ENCODE results near the gene TRPV3.

GRCh38 chr17:3029474-3029838 lies 34.0 kb downstream of the OR1D5 start:
- PRO-cap = no peak
- RAMPAGE, long total RNA, 2 experiments = no peak in any of the 2 experiments

DNA sequence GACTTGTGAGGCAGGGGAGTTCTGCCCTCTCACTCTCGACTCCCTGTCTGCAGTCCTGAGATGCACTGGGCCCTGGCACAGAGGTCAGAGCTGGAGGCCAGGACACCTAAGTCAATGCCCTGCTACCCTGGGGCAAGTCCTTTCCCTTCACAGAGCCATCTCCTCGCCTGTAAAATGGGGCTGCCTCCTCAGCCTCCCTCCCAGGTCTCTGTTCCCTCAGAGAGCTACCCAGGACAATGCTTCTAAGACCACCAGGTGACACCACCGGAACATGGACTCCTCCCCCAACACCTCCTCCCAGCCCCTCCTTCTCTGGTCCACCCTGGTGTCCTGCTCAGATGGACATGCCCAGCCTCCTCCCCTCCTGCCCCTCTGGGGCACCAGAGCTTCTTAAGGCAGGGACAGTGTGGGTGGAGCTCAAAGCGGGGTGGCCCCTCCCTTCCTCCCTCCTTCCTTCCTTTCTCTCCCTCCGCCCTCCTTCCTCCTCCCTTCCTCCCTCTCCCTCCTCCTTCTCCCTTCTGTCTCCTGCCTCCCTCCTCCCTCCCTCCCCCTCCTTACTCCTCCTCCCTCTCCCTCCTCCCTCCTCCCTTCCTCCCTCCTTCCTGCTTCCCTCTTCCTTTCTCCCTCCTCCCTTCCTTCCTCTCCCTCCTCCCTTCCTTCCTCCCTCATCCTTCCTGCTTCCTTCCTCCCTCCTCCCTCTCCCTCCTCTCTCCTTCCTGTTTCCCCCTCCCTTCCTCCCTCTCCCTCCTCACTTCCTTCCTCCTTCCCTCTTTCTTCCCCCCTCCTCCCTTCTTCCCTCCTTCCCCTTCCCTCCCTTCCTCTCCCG lies 22.7 kb downstream of the TRPV3 start:
- PRO-cap = no peak
- RAMPAGE, long total RNA, 2 experiments = no peak in any of the 2 experiments

DNA sequence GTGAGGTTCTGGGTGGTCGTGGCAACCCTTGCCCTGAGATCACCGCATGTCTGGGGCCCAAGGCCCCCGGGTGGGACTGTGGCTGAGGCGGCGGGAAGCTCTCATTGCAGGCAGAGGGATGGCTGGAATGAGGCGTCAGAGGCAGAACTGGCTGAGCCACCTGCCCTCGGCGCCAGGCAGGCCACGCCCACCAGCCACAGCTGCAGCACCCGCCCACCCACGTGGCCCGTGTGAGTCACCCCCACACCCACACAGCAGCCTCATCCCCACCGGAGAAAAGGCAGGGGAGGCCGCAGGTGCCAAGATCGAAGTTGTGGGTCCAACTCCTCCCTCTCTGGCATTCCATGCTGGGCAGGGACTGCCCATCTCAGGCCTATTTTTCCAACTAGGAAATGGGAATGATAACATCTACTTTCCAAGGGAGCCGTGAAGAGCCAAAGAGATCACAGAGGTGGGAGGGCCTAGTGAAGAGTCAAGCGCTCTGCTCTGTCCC lies at the start of gene TRPV3:
TSS of gene TRPV3 (minus strand) at position 134 of the 493 bp plus-strand sequence.
- PRO-cap = no peak
- RAMPAGE, long total RNA, 2 experiments = start-site peak on the minus strand in 1 of 2 experiments, centred at position 133 of the sequence, 8 reads per replicate

- PRO-cap = no peak
- RAMPAGE, long total RNA, 2 experiments = no peak in any of the 2 experiments
These were observed 971 bp upstream of the TRPV3 start for GRCh38 chr17:3558526-3559039.

DNA sequence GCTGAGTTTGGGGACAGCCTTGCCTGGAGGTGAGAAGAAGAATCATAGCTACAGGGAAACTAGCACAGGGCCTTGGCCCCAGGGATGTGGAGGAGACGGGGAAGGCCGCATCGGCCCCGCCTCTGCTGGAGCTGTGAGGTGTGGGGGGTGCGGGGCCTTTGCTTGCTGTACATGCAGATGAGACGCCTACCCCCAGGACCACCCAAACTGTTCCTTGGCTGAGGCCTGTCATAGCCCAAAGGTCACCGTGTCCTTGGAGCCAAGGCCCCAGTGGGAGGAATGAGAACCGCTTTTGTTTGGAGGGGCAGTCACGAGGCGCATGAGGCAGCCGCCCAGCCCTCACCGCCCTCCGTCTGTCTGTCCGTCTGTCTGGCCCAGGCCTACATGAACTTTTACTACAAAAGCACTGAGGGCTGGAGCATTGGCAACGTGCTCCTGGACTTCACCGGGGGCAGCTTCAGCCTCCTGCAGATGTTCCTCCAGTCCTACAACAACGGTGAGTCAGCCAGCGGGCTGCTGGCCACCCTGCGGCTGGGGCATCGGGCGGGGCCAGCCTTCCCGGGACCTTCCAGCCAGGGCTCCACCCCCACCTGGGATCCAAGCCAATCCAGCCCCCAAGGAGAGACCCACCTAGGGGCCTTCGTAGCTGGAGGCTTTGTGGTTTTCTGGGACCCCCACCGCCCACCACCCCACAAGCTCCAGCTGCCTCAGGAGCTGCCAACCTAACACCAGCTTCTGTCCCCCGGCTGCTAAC lies 8.7 kb downstream of the TAX1BP3 start:
- PRO-cap = no peak
- RAMPAGE, long total RNA, 2 experiments = no peak in any of the 2 experiments

DNA sequence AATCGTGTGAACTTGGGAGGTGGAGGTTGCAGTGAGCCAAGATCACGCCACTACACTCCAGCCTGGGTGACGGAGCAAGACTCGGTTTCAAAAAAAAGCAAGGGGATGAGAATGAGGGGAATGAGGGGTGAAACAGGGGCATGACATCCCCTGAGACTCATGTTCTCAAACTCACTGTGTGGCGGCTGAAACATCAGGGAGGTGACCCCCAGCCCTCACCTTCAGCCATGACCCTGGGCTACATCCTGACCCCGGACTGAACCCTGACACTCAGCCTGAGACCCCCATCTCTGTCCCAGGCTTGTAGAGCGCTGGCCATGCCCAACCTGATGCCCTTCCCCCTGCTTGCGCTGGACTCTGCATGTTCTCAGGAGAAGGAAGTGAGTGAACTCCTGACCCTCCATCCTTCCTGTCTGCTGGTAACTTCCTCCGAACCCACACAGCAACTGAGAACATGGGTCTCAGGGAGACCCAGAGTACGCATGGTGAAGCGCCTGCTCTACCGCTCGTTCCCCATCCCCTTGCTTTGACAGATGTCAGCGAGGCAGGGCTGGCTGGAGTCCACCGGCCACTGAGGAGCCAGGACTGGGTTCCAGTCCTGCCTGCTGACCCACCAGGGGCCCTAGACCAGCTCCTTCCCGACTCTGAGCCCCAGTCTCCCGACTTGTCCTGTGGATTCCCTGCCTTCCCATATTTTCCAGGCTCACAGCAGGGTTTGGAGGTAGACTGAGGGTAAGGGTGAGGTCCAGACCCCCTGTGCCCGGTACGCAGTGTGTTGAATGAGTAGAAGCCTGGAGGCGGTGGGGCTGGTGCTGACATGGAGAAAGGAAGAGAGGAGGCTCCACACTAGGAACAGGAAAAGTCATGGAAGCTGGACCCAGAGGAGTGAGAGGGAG lies 6.1 kb downstream of the CAMKK1 start:
- PRO-cap = unidirectional peak, plus-strand start at position 455 of the sequence
- RAMPAGE, long total RNA, 2 experiments = no peak in any of the 2 experiments

GRCh38 chr17:3928235-3928853 lies 12.1 kb upstream of the P2RX1 start:
- PRO-cap = no peak
- RAMPAGE, long total RNA, 2 experiments = no peak in any of the 2 experiments

DNA sequence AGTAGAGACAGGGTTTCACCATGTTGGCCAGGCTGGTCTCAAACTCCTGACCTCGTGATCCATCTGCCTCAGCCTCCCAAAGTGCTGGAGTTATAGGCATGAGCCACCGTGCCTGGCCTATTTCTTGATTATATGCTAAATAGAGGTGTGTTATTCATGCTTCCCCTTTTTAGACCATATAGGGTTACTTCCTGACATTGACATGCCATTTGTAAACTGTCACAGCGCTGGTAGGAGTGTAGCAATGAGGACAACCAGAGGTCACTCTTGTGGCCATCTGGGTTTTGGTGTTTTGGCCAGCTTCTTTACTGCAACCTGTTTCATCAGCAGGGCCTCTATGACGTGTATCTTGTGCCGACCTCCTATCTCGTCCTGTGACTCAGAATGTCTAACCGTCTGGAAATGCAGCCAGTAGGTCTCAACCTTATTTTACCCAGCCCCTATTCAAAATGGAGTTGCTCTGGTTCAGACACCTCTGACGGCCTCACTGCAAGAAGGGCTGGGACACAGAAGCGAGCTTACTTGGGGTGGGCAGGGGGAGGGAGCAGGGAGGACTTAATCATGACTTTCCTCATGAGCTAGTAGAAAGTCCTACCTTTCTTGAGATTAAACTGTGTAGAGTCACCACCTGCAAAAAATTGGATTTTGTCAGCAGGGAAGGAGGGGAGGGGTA lies 38.1 kb upstream of the ATP2A3 start:
- PRO-cap = no peak
- RAMPAGE, long total RNA, 2 experiments = no peak in any of the 2 experiments

DNA sequence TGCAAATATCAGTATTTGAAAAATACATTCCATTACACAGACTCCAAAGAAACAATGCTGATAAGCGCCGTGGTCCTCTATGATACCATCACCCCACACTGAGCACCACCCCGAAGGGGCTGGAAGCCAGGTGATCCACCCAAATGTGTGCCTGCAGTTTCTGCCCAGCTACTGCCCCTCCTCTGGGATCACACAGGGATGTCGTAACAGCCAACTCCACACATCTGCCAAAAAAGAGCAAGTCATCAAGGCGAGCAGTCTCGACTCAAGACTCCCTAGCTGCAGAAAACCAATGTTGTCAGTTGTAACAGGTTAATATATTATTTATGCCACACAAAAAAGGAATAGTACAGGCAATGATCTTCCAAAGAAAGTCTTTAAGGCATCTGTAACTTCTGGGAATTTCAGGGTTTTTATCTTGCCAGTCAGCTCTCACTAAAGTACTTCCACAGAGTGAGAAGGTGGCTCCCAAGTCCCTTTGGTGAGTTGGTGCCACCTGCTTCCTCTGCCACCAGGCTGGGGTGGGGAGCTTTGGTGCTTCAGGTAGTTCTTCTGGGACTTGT lies 21.0 kb downstream of the CYB5D2 start:
- PRO-cap = no peak
- RAMPAGE, long total RNA, 2 experiments = no peak in any of the 2 experiments

DNA sequence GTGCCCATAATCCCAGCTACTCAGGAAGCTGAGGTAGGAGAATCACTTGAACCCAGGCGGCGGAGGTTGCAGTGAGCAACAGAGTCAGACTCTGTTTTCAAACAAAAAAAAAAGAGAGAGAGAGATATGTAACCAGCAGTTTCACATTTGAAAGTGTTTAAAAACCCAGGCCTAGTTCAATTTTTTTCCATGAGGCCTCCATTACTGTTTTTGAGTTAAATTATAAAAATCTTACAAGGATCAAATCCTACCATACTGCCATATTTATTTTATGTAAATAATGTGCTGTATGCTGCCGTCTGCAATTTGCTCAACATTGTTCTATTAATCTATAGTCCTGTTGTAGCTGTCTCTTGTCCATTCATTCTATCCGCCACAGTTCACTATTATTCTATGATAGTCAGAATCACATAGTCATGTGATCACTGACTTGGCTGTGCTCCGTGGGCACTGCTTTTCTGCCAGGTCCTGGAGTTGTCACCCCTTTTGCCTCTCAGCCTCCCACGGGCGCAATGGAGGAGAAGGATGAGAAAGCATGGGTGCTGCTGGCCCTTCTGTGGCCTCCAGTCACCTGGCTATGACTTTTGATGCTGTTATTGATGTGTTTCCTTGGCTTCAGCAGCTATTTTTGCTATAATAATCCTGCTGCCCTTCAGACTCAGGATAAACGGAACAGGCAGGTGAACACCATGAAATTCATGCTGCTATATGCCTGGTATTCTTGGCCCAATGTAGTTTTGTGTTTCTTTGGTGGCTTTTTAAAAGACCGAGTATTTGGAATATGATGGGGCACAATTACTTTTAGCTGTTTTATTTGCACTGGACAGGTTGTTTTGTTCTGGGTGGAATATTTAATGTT lies 37.3 kb upstream of the ANKFY1 start:
- PRO-cap = no peak
- RAMPAGE, long total RNA, 2 experiments = no peak in any of the 2 experiments

- PRO-cap = no peak
- RAMPAGE, long total RNA, 2 experiments = no peak in any of the 2 experiments
These were observed 20.5 kb upstream of the SPNS3 start for GRCh38 chr17:4413116-4413758.

DNA sequence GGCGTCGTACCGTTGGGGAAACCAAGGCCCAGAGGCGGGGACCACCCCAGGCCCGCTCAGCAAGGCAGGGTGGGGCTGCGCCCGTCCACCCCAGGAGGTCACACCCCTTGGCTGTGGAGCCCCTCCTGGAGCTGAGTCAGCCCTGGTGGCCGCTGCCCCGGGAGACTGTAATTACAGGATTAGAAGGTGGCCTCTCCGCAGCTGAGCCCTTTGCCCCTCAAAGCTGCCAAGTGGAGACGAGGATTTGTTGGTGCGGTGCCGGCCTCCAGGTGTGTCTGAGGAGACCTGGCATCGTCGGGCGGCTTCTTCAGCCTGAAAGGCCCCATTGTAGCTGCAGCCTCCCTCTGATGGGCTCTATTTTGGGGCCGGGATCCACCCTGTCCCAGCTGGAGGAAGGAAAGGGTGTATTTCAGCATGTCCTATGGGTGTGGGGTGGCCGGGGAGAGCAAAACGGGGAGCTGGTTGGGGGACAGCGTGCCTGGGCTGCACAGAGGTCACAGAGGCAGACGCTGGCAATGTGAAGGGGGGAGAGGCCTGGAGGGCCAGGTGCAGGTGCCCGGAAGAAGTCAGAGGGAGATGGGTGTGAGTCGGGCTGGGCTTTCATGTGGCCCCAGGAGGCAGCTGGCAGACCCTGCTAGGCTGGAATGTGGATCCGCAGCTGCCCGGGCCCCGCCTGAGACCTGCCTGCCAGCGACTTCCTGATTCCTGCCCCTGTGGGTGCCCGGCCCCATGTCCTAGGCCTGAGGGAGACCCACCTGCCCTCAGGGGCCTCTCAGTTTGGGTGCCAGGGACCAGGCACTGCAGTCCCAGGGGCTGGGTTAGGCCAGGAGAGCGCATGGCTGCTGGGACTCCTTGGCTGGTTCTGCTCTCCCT lies 22.5 kb upstream of the SPNS2 start:
- PRO-cap = no peak
- RAMPAGE, long total RNA, 2 experiments = no peak in any of the 2 experiments

DNA sequence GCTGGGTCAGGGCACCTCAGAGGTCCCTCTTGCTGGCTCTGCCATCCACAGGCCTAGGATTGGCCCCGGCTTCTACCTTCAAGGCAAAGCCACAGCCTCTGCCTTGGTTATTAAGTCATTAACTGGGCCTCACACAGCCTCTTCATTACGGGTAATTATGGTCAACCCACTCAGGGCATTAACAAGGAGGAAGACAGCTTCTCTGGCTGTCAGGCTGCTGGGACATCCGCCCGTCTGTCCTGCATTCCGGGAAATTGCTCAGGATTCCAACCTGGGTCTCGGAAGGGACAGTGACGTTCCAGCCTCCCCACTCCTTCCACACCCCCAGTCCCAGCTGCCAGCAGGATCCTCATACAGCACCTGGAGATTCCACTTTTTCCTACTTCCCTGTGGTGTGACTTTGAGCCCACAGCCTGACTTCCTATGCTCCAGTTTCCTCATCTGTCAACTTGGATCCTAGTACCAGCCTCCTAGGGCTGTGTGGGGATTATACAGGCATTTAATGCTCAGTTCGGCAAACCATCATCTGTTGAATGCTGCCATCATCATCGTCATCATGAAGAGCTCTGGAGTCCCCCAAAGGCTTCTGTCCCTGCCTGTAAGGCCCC lies 13.0 kb downstream of the SPNS2 start:
- PRO-cap = no peak
- RAMPAGE, long total RNA, 2 experiments = no peak in any of the 2 experiments

GRCh38 chr17:4514031-4514579 lies 15.4 kb downstream of the SPNS2 start:
- PRO-cap = no peak
- RAMPAGE, long total RNA, 2 experiments = no peak in any of the 2 experiments

DNA sequence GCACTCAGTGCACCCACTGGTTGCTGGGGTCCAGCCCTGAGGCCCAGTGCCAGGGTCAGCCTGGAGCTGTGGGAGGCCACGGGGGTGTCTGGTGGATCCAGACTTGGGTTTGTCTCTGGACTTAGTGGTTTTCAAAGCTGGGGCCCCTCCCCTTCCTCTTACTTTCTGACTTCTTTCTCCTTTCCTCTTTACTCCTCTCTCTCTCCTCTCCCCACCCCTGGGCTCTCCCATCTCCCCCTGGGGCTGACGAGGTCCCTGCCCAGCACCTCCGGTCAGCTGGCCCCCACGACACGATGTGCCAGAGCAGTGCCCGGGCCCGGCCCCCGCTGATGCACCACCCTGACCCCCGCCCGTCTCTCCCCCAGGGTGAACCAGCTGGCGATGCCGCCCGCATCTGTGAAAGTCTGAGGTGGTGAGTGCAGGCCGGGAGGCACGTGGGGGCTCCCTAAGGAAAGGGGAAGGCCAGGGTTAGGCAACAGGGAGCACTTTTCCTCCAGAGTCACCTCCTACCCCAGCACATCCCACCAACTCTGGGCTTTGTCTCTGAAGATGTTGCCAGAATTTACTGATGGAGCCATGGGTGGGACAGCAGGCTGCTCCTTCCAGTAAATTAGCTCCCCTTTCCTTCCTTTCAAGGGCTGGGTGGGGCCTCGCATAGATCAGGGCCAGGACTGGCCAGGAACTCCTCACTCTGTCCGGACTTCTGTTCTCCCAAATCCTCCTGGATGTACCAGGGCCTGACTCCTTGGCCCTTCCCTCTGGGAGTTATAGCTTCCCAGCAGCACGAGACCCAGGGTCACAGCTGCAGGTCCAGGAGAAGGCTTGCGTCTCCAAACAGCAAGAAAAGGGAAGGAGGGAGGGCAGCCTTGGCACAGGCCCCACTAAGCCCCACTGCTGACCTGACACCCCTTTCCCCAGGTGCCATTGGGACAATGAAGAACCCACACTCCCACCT lies 18.4 kb downstream of the MYBBP1A start:
- PRO-cap = no peak
- RAMPAGE, long total RNA, 2 experiments = no peak in any of the 2 experiments

DNA sequence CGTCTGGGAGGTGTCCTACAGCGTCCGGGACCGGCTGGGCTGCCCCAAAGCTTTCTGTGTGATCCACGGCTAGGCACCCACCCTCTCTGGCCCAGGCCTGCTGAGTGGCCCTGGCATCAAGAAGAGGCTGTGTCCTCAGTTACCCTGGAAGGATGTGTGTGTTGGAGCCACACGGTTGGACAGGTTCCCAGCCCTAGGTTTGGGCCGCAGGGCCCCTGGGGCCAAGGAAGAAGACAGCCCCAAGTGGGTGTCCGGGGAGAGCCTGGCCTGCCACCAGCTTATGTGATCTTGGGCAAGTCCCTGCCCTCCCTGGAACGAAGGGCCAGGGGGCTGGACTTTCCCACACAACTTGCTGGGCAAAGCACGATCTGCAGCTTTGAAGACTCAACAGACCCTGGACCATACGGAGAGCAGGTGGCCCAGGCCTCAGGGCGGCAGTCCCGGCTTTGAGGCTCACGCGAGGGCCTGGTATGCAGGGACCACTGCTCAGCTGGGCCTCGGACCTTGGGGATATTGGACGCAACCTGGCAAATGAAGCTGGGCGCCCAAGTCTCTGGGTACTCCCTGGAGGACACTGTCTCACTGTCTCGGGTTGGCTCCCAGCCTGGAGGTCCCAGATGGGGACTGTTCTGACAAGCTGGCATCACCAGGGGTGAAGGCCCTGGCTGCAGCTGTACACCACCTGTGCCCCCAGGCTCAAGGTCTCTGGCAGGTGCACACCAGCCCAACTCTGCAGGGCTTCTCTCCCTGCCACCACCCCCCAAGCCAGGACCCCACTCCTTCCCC lies 17.5 kb downstream of the MYBBP1A start:
- PRO-cap = no peak
- RAMPAGE, long total RNA, 2 experiments = no peak in any of the 2 experiments

GRCh38 chr17:4540176-4541062 lies 14.8 kb downstream of the MYBBP1A start:
- PRO-cap = no peak
- RAMPAGE, long total RNA, 2 experiments = no peak in any of the 2 experiments

- PRO-cap = no peak
- RAMPAGE, long total RNA, 2 experiments = no peak in any of the 2 experiments
These were observed 14.8 kb downstream of the SMTNL2 start for GRCh38 chr17:4598994-4599662.

- PRO-cap = no peak
- RAMPAGE, long total RNA, 2 experiments = no peak in any of the 2 experiments
These were observed 2.0 kb upstream of the ARRB2 start for GRCh38 chr17:4708325-4708882.

DNA sequence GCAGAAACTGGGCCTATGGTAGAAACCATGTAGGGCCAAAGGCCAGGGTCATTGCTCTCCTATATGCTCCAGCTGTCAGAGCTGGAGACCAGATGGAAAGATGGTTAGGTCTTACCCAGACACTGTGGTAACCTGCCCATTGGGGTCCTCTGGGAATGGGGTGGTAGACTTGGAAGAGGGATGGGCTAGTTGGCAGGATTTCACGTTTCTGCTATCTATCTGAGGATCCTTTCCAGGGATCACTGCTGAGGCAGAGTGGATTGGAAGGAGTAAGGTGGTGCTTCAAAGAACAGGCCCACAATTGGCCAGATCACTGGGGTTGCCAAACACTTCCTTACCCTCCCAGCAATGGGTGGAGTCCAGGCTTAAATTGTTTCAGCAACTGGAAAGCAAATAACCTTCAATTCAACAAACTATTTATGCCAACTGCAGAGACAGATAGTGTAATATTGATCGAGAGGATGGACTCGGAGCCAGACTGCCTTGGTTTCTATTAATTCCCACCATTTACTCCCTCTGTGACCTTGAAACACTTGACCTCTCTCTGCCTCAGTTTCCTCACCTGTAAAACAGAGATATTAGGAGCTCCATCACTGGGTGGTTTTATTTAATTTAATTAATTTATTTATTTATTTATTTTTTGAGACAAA lies 2.1 kb downstream of the ARRB2 start:
- PRO-cap = no peak
- RAMPAGE, long total RNA, 2 experiments = no peak in any of the 2 experiments

Data from breast epithelium (tissue), 2 donors.